B cell (primary cell): ENCODE results near the genes CD3D, PHLDB1 and CXCR5.

DNA sequence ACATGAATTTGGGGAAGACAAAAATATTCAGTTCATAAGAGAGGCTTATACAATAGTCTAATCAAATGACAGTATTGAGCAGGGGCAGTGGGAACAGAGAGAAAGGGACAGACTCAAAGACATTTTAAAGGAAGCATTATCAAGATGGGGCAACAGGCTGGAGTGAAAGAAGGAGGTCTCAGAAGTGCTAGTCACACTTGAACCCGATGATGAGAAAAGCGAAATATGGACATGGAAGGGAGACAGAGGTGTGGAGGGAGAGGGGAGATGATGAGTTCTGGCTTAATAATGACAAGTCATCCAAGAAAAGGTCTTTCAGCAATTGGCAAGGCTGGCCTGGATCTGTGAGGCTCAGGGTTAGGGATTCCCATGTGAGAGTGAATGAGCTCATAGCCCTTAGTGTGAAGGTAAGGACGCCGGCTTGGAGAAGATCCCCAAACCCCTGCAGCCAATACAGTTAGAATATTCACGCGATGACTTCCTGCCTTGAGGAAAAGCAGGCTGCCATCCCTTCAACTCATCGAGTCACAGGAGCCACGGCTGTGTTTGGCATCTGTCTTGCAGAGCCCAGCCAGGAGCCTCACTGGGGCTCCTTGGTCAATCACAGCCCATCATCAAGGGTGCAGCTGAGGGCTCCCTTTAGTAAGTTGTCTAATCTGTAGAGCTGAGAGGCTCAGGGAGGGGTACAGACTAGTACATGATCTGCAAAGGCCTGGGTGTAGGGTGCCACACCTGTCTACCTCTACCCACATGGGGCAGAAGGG is 18.2 kb downstream of the IL10RA start:
- PRO-cap = no peak
- CAGE, long polyA plus RNA = no peak

DNA sequence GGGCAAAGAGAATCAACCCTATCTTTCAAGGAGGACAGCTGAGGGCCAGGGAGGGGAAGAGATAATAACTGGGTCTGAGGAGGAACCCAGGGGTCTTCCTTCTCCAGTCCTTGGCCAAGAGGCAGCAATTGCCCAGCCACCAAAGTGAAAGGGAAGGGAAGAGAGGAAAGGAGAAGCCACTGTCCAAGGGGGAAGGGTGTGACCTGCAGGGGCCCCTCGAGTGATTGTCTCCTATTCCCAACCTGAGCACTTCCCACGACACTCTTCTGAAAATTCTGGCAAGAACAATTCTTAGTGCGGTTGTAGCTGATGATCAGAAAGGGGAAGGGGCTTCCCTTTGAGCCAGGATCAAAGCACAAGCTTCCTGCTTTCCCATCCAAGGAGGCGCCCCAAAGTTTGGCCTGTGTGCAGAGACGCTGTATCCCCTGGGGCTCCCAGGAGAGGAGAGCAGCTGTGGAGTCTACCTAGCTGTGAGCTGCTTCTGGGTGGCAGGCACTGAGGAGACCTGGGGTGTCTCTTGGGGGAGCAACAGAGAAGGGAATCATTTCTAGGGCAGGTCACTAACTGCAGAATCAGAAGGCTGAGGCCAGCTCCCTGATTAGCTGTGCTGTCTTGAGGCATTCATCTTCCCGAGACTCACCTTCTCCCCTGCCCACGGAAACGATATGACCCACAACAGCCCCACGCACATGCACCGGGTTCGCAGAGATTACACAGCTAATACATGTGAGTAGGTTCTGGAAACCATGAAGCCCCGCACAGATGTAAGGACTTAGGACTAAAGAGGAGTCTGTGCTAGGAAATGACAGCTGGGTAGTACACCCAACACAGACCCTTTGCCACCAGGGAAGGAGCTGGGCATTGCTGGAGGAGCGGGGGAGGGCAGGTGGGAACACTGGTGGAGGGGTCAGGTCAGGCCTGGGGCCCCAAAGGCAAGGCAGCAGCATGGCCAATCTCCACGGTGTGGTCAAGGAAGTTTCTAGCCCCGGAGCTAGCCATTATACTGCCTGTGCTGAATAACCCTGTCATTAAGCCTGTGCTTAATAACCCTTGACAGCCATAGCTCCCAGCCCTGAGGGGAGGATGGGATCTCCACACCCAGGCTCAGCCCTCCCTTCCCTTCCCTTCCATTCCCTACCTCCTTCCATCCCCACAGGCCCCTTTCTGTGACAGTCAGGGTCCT is 1.7 kb downstream of the TMPRSS4 start:
- PRO-cap = no peak
- CAGE, long polyA plus RNA = no peak

DNA sequence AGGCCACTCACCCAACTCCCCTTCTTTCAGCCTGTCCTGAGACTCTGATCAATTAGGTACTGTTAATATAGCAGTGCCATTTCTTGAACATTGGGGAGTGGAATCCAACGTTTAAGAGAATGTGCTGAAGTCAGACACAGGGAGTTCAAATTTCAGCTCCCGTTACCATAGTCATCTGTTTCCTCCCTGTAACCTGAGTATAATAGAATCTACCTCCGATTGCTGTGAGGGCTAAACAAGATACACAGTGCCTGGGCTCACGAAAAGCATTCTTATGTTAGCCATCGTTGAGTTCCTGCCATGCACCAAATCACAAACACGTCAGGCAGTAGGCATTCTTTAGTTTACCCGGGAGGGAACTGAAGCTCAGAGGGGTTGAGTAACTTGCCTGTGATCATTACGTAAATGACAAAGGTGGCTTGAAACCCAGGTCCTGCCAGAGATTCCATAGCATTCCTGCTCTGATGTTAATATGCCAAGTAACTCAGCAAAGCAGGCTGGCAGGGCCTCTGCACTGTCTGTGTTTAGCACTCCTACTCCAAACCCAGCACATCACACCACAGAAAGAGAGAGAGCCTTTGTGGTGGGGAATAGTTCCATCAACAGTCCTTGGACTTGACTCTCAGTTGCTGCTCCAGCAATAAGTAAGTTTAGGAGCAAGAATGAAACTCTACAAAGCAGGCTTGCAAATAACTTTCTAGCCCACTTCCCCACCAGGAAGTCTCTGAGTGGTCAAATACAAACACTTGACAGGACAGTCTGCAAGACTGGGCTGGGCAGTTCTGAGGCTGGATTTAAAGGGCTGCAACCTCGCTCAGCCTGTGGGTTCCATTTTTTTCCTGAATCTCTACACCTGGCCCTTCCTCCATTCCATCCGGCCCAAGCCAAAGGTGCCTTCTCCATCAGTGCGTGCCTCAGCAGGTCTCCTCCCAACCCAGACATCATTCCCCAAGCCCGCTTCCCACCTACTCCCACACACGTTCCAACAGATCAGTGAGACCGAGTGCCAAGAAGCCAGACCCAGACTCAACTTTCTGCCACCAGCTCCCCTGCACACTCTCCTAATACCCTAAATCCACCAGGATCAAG is 1.2 kb downstream of the SCN2B start:
- PRO-cap = no peak
- CAGE, long polyA plus RNA = no peak

DNA sequence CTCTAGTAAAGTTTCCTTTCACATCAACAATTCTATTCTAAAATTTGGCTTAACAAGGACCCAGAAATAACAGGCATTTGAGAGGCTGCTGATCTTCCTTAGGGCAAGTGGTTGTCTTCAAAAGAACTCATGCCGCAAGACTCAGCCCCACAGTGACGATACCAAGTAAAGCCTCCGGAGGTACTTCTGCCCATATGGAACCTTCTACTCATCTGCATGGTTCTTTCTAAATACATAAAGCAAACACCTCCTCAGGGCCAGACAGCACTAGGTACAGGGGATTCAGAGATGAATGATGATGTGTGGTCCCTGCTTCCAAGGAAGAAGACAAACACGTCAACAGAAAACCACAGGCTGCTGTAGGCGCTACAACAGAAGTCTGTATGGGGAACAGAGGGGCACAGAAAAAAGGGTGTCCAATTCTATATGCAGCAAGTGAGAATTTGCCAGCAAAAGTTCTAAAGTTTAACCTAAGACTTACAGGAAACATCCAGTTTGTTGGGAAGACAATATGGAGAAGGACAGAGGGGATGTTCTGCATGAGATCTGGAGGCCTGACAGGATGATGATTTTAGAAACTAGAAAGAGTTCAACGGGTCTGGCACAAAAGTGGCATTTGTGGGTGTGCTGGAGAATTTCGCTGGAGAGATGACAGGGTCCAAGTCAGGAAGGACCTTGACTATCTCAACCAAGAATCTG is 23.8 kb downstream of the JAML start:
- PRO-cap = no peak
- CAGE, long polyA plus RNA = no peak

DNA sequence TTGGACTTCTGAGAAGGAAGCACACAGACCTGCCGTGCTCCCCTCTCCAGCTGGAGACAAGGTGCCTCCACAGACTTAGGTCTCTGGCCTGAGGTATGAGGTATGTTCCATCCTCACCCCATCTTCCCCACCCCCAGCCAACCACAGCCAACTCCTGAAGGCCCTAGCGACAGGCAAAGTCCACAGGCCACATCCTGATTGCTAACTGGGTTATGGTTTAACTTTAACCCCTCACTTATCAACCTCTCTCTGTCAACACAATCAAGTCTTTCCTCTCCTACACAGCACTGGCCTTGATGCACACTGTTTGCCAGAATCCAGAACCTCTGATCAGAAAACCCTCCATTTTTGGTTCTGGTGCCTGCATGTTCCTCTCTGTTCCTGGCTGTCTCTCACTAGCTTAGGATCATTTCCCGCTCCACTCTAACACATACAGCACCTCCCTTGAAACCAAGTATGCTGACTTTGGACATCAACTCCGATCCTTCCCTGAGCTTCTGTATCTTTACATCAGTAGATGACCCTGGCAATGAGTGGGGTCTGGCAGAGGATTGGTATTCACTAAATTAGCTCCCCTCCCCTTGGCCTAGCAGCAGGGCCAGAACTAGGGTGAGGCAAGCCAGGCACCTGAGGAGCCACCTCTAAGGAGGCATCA is 22.1 kb downstream of the JAML start:
- PRO-cap = no peak
- CAGE, long polyA plus RNA = no peak

DNA sequence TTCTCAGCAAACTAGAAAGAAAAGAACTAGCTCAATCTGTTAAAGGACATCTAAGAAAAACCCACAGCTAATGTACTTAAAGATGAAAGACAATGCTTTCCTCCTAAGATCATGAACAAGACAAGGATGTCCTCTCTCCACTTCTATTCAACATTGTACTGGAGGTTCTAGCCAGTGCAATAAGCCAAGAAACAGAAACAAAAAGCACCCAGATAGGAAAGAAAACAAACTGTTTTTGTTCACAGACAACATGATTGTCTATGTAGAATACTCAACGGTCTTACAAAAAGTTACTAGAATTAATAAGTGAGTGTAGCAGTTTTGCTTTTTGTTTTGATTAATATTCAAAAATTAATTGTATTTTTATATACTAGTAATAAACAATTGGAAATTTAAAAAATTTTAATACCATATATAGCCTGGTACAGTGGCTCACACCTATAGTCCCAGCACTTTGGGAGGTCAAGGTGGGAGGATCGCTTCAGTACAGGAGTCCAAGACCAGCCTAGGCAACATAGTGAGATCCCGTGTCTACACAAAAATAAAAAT is 7.7 kb downstream of the CD3D start:
- PRO-cap = no peak
- CAGE, long polyA plus RNA = no peak

DNA sequence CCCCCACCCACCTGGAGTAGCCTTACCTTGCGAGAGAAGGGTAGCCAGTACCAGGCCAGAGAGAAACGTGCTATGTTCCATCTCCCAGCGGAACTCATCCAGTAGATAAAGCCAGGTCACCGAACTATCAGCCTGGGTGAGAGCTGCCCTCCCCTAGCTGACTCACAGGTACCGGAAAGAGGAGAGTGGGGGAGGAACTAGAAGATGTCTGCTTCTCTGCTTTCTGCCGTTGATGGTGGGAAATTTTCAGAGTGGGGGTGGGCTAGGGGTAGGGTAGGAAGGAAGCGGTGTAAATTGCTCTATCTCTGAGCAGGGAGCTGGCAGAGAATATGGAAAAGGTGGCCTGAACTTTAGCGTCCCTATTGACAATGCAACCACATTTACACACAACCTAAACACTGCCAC is at the start of gene CD3D:
Gene CD3D, minus strand, starts transcription at position 179 of the 405 bp plus-strand sequence.
- PRO-cap = no peak
- CAGE, long polyA plus RNA = no peak

DNA sequence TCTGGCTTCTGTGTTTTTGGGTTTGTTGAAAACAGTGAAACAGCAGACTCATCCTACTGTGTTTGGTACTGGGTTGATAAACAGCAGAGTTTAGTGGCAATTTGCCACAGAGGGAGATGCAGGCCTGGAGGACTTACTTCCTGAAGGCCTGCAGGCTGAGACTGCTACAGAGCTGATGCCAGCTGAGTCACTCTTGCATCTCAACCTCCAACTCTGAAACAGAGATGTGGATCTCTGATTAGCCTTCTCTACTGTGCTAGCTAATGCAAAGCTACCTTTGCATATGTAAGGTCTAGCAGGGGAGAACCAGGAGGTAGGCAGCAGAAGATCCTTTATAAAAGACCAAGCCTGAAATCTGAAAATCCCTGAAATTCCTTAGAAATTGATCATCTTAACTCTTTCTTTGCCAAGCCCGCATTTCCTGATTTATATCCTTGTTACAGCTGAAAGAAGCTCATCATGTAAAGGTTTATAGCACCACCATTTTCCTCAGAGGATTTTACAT is 14.4 kb downstream of the ATP5MG start:
- PRO-cap = no peak
- CAGE, long polyA plus RNA = no peak

GRCh38 chr11:118434023-118434987 is 2.0 kb upstream of the KMT2A start:
- PRO-cap = no peak
- CAGE, long polyA plus RNA = no peak

GRCh38 chr11:118531444-118531900 is 480 bp downstream of the TMEM25 start:
- PRO-cap = no peak
- CAGE, long polyA plus RNA = no peak

DNA sequence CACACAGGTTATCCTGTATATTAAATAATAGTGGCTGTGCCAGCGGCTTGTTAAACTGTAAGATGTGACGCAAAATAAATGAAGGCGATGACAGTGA is 220 bp upstream of the ARCN1 start:
- PRO-cap = no peak
- CAGE, long polyA plus RNA = no peak

DNA sequence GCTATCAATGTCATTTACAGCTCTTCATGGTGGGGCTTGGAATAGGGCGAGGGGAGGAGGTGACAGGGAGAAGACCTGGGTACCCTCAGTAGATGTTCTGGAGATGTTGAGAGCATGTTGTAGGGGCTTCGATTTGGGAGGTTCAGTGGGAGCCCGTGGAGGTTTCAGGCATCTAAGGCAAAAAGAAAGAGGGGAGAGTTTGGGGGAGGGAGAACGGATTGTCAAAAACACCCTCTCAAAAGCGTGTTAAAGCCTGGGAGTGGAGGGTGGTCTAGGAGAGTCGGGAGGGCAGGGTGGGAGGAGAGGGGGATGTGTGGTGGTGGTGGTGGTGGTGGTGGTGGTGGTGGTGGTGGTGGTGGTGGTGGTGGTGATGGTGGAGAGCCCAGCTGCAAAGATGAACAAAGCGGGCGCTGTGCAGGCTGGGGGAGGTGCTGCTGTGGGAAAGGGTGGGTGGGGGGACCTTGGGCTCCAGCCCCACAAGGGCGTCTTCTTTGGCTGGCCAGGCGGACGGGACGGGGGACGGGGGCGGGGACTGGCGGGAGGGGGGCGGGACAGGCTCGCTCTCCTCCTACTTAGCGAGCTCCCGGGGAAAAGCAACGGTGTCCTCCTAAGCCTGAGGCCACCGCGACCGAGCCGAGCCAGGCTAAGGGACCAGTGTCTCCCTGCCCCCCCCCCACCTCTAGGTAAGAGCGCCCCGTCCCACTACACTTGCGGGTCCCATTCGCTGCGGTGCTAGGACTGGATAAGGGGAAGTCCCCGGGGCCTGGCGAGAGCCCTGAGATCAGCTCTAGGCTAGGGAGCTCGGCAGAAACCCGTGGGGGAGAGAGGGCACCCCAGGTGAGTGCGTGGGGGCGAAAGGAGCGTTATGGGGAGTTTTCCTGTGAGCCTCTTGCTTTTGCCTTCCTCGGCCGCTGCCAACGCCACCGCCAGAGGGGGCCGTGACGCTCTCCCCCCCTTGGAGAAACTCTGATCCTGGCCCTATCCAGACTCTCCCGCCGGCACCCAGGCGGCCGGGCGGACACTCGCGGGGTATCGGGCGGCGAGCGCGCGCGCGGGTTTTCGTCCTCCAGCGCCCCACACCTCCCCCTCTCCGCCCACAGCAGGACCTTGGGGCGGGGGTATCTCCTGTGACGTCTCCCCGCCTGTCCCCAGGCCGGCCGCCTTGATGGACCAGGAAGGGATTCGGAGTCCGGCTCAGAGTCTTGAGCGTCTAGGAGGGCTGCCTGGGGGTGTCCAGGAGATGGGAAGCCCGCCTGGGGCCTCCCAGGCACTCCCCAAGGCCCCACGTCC is at the start of gene PHLDB1:
Gene PHLDB1, plus strand, starts transcription at position 599 of the 1,290 bp plus-strand sequence.
- PRO-cap = bidirectional peak, plus-strand start at position 1,001 of the sequence, minus-strand start at position 867 of the sequence
- CAGE, long polyA plus RNA = no peak

DNA sequence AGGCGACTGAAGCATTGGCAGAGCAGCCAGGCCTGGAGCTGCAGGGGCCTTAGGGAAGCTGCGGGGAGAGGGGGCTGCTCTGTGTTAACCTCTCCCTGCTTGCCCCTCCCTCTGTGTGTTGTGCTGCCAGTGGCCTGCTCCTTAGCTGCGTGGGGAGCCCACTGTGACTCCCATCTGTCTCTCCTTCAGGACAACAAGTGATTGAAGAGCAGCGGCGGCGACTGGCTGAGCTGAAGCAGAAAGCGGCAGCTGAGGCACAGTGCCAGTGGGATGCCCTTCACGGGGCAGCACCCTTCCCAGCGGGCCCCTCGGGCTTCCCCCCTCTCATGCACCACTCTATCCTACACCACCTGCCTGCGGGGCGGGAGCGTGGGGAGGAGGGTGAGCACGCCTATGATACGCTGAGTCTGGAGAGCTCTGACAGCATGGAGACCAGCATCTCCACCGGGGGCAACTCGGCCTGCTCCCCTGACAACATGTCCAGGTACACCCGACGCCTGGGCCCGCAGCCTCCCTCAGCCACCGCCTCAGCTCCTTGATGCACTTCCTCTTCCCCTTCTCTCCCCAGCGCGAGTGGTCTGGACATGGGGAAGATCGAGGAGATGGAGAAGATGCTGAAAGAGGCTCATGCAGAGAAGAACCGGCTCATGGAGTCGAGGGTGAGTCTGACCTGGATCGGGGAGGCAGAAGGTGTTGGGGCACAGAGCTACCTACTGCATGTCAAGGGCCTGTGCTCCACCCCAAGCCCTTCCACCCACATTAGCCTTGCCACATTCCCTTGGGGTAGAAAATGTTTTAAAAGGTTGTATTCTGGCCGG is 34.1 kb downstream of the TREH start:
- PRO-cap = no peak
- CAGE, long polyA plus RNA = no peak

DNA sequence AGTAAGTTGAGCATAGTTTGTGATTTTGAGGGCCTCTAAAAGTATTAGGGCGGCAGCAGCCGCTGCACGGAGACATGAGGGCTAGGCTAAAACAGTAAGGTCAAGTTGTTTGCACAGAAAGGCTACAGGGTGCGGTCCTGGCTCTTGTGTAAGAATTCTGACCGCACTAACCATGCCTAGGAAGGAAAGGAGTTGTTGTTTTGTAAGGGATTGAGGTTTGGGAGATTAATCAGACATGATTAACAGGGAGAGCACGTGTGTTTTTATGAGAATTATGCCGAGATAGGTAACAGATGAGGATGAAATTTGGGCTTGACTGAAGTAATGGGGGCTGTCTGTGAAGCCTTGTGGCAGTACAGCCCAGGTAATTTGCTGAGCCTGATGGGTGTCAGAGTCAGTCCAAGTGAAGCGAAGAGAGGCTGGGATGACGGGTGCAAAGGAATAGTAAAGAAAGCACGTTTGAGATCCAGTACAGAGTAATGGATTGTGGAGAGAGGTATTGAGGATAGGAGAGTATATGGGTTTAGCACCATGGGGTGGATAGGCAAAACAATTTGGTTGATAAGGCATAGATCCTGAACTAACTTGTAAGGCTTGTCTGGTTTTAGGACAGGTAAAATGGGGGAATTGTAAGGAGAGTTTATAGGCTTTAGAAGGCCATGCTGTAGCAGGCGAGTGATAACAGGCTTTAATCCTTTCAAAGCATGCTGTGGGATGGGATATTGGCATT is 39.7 kb upstream of the TREH start:
- PRO-cap = no peak
- CAGE, long polyA plus RNA = no peak

- PRO-cap = no peak
- CAGE, long polyA plus RNA = no peak
Observed at GRCh38 chr11:118749284-118749894, 41.6 kb downstream of the DDX6 start.

DNA sequence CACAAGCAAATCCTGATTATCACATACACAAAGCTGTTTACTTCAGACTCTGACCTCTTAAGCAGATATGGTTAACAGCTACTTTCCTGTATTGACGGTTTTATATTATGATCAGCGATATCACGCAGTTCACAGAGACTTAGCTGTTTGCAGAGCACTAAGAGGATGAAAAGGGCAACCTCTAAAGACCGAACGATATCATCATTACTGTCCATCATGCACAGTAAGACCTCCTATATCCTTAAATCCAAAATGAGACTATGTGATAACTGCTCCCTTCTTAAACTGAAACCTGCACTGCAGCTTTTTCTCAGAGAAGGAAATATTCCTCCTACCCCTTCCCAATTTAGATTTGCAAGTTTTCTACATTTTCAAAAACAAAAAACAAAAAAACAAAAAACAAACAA is 1.4 kb downstream of the DDX6 start:
- PRO-cap = no peak
- CAGE, long polyA plus RNA = no peak

DNA sequence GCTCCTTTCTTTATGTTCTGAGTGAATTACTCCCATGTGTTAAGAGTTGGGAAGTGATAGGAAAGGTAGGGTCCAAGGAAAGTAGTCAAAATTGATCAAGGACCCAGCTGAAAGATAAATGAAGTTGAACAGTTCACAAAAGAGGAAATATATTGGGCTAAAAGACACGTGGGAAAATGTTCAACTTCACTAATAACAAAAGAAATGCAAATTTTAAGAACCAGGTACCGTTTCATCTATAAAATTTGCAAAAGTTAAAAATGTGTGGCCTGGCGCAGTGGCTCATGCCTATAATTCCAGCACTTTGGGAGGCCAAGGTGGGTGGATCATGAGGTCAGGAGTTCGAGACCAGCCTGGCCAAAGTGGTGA is 32.0 kb upstream of the DDX6 start:
- PRO-cap = bidirectional peak, plus-strand start at position 250 of the sequence, minus-strand start at position 119 of the sequence
- CAGE, long polyA plus RNA = no peak

GRCh38 chr11:118834441-118834868 is 43.5 kb upstream of the DDX6 start:
- PRO-cap = no peak
- CAGE, long polyA plus RNA = no peak

GRCh38 chr11:118851965-118852793 is 31.5 kb upstream of the CXCR5 start:
- PRO-cap = unidirectional peak, plus-strand start at chr11:118852256
- CAGE, long polyA plus RNA = no peak

DNA sequence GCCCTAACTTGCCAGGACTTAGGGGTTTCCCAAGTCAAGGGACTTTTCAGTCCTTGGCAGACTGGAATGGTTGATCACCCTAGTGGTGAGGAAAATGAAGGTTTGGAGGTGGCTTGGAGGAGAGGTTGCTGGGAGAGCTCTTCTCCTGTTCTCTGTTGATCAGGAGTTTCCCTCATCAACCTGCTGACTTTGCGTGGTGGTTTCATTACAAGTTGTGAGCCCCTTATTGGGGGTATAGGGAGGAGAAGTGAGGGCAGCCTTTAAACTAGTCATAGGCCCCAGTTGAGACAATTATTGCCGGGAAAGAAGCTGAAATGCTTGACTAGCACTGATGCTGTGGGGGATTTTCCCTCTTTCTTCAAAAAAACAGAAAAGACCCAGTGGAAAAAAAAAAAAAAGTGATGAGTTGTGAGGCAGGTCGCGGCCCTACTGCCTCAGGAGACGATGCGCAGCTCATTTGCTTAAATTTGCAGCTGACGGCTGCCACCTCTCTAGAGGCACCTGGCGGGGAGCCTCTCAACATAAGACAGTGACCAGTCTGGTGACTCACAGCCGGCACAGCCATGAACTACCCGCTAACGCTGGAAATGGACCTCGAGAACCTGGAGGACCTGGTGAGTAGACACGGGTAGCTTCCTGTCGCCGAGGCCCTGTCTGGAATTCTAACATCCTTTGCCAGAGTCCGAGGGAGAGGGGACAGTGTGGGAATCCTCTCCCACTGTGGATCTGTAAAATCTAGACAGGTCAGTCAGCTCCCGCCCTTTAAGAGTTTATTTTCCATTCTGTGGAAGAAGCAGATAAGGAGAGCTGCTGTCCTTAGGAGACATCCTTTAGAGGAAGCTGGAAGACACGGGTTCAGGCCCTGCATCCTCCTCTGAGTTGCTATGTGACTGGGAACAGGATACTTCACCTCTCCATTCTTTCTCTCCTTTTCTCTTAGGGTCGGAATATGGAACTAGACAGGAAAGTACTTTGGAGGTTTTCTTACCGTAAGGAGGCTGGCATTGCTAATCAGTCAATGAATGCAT is at the start of gene CXCR5:
Gene CXCR5, plus strand, starts transcription at position 514 of the 1,028 bp plus-strand sequence.
- PRO-cap = bidirectional peak, plus-strand start at position 522 of the sequence, minus-strand start at position 296 of the sequence
- CAGE, long polyA plus RNA = start-site peak on the plus strand centred at position 525 of the sequence, 70 bp wide, 1,233 and 1,809 reads in 2 replicates